ENCODE data around the gene CACNB4.

DNA sequence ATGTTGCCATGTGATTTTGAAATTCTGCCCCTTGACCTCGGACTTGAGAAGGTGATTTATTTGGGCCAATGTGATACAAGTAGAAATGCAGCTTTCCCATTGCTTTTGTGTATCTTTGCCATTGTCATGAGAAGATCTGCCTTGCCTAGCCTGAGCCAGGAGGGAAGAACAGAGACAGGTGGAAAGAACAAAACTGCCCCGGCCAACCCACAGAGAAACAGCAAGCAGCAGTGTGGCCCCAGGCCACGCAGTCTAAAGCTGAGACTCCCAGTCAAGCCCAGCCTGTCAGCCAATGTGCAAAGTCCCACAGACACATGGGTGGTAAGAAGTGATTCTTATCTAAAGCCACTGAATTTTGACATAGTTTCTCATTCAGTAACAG is 245.7 kb upstream of the RND3 start:
- RRBS: no CpG with 5 or more reads among the region's 3 CpGs

- RRBS: no CpG with 5 or more reads among the region's 8 CpGs
Observed at GRCh38 chr2:151637125-151637880, 97.0 kb downstream of the NEB start.

DNA sequence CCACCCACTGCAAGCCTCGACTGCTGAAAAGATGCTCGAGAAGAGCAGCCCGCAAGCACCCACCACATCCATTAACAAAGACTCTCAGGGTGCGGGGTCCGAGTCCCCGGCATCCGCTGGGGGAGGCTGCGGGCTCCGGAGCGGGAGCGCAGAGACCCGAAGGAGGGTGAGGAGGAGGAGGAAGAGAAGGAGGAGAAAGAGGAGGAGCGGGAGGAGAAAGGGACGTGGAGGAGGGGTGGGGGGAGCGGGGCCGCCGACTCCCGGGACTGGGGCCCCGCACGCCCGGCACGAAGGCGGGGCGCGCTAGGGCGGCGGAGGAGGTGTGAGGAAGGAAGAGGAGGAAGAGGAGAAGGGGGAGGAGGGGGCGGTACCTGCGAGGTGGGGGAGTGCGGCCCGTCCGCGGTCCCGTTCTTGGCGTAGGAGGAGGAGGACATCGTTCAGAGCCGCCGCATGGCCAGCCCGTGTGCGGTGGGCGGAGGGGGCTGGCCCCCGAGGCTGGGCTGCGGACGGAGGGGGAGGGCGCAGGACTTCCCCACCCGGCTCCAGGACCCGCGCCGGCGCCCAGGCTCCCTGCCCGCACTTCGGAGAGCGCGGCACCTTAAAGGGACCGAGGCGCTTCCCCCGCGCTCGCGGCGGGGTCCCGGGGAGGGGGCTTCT is at the start of gene CACNB4:
CACNB4 (minus strand) TSS at position 467 of the 657 bp plus-strand sequence.
- RRBS: 2% methylated on average over 13 of the region's 62 CpGs

DNA sequence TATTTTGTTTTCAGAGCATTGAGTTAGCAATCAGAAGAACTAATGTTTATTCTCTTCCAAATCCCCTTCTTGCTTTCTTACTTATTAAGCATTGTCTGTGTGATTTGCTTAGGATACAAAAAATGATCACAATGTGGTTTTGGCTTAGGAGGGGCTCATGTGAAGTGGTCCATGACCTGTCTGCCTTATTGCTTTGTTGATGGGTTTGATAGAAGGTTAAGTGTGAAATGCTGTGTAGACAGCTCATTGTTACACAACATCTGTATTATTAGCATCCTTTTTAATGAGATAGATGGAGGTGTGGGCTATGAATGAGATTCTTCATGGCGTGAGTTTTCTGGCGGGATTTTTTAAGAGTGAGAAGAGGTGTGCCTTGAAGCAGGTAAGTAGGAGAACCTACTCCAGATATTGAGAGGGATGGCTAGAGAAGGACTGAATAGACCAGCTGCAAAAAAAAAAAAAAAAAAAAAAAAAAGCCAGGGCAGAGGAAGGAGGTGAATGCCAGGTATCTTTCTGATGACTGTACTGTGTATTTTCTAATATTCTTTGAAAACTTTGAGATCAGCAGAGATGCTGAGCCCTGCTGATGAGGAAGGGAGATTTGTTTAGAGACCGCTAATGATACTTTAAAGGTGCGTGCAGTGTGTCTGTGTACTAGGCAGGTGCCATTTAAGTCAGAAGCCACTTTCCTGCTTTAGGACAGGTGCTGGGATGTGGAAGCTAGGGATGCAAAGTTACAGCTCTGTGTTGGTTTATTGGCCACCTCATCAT is 43.7 kb downstream of the FMNL2 start:
- RRBS: no CpG with 5 or more reads among the region's 4 CpGs

GRCh38 chr2:152390129-152390532 is 55.2 kb downstream of the FMNL2 start:
- RRBS: no CpG with 5 or more reads among the region's 9 CpGs

- RRBS: no CpG with 5 or more reads among the region's 2 CpGs
Observed at GRCh38 chr2:152394916-152395436, 60.0 kb downstream of the FMNL2 start.

DNA sequence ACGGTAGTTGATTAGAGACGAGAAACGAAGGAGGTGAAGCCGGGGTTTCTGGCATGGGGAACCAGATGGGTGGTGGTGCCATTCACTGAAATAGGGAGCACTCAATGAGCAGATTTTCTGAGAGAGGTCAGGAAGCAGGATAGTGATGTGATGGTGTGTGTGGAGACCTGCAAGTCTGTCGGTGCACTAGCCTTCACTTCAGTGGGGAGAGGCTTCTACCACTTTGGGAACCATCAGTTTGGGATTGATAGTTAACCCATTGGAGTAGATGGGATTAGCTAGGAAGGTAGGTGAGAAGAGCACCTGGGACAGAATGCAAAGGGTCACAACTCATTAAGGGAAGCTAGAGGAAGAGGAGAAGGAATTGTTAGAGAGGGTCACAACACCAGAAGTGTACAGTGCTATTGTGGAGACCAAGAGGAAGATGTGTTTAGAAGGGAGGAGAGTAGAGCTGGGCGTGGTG is 108.2 kb downstream of the FMNL2 start:
- RRBS: no CpG with 5 or more reads among the region's 6 CpGs

DNA sequence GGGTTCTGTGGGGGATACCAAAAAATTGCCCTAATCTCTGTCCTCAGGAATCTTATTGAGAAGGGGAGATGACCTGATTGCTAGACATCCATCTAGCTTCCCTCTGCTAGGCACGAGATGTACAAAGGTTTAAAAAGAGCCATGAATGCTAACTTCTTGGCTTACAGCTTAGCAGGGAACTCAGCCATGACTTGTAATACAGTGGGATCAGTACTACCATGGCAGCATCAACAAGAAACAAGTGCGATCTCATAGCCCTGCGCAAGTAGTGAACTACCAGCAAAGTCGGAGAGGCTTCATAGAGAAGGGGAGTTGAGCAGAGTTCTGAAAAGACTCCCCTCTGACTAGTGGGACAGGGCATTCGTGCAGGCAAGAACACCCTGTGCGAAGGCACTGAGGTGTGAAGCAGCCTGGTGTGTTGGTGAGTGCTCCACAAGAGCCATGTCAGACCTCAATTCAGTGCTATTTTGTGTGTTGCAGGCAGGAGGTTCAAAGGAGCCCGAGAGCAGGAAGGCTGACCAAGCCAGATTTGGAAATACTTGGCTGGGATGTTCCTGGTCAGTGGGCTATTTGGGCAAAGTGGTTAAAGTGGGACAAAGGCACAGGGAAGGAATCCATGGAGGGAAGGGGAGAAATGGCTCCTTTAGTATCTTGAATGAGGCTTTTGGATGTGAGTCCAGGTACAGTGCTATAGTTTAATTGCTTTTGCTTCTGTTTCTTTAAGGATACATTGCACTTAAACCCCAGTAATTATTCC is 130.1 kb downstream of the FMNL2 start:
- RRBS: no CpG with 5 or more reads among the region's 7 CpGs

GRCh38 chr2:152468901-152469611 is 134.1 kb downstream of the FMNL2 start:
- RRBS: no CpG with 5 or more reads among the region's 7 CpGs

GRCh38 chr2:152542660-152543656 is 174.3 kb downstream of the PRPF40A start:
- RRBS: no CpG with 5 or more reads among the region's 8 CpGs

DNA sequence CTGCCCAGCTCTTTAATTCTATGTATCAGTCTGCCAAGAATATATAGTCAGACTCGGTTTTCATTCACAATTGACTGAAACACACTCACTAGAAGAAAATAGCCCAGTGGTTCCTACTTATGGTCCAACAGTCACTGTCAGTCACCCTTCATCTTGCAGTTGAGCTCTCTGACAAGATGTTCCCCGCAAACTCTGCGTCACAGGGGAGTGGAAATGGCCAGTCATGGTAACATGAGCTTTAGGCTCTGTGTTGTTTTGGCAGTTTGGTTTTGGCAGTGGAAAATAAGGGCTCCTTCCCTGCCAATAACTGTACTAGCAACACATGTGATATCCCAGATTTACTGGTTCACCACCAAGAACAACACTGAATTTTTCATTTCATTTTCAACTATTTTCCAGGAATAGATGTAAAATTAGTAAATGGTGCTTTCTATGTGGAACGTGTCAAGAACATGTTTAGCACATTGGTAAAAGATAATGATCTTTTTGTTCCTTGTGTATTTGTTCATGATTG is 122.4 kb downstream of the PRPF40A start:
- RRBS: no CpG with 5 or more reads among the region's 4 CpGs

DNA sequence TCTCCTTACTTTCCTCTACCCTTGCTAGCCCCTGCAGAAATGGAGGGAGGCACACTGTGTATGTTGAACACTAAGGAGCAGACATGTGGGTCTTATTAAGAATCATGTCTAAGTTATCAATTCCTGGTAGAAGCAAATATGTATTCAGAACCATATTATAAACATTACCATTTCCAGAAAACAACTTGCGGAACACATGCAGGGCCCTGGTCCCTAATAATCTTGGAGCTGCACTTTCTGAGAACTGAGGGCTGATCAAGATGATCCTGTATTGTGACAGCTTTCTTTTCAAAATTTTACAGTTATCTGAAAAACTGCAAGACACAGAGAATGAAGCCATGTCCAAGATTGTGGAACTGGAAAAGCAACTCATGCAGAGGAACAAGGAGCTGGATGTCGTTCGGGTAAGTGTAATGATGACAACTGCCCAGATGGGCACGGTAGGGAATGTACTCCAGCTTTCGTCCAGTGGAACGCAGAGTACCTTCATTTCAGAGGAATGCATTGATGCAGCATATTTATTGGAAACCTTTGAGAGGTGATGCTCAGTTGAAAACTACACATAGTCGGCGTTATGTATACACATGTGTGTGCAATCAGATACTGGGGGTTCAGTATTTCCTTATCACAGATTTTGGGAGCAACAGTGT is 100.3 kb downstream of the PRPF40A start:
- RRBS: no CpG with 5 or more reads among the region's 8 CpGs

GRCh38 chr2:153477639-153478272 is 806 bp downstream of the RPRM start:
- RRBS: 9% methylated on average over 4 of the region's 36 CpGs

DNA sequence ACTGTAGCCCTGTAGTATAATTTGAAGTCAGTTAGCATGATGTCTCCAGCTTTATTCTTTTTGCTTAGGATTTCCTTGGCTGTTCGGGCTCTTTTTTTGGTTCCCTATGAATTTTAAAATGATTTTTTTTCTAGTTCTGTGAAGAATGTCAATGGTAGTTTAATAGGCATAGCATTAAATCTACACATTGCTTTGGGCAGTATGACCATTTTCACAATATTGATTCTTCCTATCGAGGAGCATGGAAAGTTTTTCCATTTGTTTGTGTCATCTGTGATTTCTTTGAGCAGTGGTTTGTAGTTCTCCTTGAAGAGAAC is 185.7 kb upstream of the GALNT13 start:
- RRBS: no CpG with 5 or more reads among the region's 2 CpGs

DNA sequence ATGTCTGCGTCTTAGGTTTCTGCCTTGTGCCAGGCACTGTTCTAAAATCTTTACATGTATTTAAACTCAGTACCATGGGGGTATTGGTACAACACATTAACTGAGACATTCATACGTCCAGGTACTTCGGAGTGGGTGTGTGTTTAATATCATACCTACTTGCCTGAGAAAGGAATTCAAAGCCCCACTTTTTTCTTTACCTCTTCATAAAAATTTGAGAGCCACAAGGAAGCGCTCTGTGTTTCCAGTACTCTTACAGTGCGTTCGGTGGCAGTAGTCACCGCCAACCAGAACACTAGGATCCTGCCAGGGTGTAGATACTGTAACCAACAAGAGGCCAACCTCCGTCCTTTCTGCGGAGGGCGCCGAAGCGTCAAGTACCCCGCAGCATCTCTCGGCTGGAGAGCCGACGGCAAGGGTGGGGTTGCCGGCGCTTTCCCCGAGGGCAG is 649 bp upstream of the GALNT13 start:
- RRBS: no CpG with 5 or more reads among the region's 19 CpGs

- RRBS: no CpG with 5 or more reads among the region's 1 CpG
Observed at GRCh38 chr2:154791387-154791958, 93.0 kb downstream of the KCNJ3 start.

- RRBS: no CpG with 5 or more reads among the region's 33 CpGs
Observed at GRCh38 chr2:155965384-155966545, 366.8 kb downstream of the NR4A2 start.

DNA sequence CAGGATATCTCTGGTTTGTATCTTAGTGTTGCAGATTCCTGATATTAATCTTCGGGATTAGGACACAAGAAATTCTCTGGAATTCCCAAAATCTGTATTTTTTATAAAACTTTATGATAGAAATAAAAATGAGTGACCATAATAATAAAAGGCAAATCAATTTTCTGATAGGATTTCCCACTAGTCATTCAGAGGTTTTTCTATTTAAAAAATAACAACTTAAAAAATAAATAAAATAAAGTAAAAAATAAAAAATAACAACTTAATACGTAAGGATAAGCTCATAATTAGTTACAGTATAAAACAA is 158.9 kb downstream of the NR4A2 start:
- RRBS: no CpG with 5 or more reads among the region's 2 CpGs

- RRBS: no CpG with 5 or more reads among the region's 33 CpGs
Observed at GRCh38 chr2:156254271-156255100, 78.0 kb downstream of the NR4A2 start.

GRCh38 chr2:156332056-156332413 is 486 bp downstream of the NR4A2 start:
- RRBS: no CpG with 5 or more reads among the region's 15 CpGs

Measured in GM12892 (cell line).